ENCODE measurements around the genes FNDC11, SLC2A4RG, ABHD16B and UCKL1.

DNA sequence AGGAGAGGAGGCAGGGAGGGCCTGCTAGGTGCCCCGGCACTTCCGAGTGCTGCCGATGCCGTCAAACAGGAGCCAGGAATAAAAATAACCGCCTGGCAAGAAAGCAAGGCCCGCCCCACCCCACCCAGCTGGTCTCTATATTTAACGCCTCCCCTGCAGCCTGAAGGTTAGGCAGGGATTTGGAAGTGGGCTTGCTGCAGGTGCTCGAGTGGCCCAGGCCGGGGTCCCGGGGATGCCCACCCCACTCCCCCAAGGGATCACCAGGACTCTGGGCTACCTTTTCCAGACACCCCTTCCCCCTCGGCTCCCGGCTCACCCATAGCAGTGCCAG, 1.6 kb upstream of the EEF1A2 start:
- PRO-cap: bidirectional peak, plus-strand start at position 170 of the sequence, minus-strand start at position 51 of the sequence
- RAMPAGE, long total RNA, 4 experiments: no peak in any of the 4 experiments

DNA sequence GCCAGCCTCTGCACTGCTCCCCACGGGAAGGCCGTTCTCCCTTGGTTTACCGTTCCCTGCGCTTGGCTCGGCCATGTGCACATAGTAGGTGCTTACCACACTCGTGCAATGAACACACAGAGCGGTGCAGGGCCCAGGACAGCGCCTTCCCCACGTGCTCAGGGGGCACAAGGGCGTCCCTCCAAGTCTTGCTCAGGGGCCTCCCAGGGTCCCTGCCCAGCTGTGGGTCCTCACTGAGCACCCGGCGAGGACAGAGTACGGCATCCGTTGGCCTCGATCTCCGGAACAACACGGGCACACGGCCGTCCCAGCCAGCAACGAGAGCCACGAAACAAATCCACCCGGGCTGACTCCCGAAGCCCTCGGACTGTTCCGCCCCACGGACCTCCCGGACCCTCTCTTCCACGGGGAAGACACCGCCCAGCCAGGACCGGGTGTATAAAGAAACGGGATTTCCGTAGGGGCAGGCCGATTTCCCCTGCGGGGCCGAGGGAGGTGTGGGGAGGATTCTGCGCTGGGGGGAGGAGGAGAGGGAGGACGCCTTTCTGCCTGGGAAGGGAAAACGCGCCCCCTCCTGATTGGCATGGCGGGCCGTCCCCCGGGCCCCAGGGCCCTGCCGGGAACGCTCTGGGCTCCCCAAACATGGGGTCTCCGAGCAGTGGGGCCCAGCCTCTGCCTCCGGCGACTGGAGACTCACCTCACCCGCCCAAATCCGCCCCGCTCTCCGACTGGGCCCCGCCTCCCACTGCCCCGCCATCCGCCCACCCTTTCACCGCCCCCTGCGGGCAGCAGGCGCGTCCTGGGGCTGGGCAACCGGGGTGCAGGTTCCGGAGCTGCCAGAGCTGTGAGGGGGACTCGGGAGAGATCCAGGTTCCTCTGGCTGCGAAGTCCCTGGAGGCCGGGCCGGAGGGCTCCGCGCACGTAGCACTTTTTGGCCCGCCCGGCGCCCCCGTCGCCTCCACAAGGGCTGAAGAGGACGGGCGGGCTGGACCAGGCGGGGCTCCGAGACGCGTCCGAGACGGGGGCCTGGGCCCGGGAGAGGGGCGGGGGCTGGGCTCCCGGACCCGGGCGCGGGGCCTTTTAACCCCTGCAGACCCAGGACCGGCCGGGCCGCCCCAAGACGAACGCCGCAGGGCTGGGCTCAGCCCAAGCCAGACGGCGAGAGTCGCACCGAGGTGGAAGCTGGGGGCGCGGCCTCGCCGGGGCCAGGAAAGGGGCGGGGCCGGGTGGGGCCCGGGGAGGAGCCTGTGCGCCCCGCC, 685 bp upstream of the PPDPF start:
- PRO-cap: bidirectional peak, plus-strand start outside the sequence, minus-strand start at position 1,157 of the sequence
- RAMPAGE, long total RNA, 4 experiments: no peak in any of the 4 experiments

DNA sequence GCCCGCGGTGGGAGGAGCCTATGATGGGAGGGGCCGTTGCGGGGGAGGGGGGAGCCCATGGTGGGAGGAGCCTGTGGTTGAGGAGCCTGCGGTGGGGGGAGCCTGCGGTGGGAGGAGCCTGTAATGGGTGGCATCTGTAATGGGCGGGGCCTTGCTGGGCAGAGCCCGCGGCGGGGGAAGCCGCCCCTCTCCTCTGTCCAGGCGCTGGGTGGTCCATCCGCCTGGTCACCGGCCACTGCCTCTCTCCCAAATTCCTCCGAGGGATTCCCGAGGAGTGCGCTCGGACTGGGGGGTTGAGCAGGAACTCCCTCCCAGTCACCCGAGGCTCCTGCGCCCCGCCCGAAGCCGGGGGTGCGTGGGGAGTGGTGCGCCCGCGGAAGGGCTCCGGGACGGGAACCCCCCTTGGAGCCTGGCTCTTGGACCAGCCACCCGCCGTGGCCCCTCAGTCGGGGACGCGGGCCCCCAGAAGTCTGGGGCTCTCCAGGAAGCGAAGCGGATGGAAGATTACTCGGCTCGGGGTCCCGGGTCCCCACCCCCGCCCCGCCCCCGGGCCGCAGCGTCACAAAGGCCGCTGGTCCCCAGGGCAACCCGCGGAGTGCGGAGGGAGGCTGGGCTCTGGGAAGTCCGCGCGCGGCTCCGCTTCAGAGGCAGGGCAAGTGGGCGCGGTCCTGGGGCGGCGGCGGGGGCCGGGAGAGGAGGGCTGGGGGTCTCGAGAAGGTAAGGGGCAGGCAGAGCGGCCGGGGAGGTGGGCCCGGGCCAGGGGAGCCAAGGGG, at the start of gene FNDC11:
Gene FNDC11, plus strand, starts transcription at position 605 of the 773 bp plus-strand sequence.
- PRO-cap: unidirectional peak, plus-strand start at position 161 of the sequence
- RAMPAGE, long total RNA, 4 experiments: no peak in any of the 4 experiments

DNA sequence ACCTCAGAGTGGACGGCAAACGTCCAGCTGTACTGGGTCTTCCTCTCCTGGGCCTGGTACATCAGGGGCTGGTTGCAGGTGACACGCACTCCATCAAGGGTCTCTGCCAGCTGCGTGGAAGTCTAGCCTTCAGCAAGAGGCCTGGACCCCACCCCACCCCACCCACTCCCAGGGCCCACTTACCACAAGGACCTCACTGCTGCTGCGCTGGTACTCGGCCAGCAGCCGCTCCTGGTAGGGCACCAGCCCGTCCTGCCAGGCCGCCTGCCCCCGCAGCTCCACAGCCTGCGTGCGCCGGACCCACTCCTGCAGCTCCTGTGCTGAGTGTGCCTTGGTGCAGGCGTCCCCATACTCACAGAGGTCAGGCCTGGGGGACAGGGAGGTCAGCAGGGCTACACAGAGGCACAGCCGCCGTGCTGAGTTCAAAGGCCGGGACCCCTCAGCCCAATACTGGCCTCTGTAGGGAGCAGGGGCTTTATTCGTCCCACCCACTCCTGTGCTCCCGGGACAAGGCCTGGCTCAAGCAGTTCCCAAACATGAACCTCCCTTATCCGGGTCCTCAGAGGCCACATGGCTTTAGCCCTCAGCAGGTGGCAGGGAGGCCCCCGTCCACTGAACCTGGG, 3.4 kb downstream of the HELZ2 start:
- PRO-cap: no peak
- RAMPAGE, long total RNA, 4 experiments: no peak in any of the 4 experiments

DNA sequence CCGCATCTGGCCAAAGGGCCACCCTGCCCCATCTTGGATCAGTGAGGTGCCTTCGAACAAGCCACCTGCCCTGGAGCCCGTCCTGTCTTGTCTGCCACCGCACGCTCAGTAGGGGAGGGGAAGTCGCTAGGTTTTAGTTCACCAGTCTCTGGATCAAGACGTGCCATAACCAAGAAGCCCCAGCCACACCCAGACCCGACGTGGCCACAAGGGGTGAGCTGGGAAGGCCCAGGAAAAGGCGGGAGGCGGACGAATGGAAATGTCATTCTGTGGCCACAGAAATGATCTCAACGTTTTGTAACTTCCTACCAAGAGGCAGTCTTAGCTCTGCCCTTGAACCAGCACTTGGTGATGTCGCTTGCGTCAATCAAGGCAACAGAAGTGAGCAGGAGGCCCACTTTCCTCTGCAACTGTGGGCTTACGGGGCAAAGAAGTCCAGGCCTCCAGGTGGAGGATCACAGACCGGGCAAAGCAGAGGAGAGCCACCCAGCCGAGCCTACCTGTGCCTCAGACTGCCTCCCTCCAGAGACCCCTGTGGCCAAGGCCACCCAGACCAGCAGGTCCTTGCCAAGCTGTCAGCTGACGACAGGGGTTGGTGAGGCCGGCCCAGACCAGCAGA, 14.5 kb downstream of the GMEB2 start:
- PRO-cap: no peak
- RAMPAGE, long total RNA, 4 experiments: no peak in any of the 4 experiments

GRCh38 chr20:63642001-63642502, 11.2 kb downstream of the STMN3 start:
- PRO-cap: bidirectional peak, plus-strand start at chr20:63642111, minus-strand start at chr20:63641819
- RAMPAGE, long total RNA, 4 experiments: no peak in any of the 4 experiments

GRCh38 chr20:63652043-63652956, 924 bp downstream of the STMN3 start:
- PRO-cap: bidirectional peak, plus-strand start at chr20:63652553, minus-strand start at chr20:63652382
- RAMPAGE, long total RNA, 4 experiments: no peak in any of the 4 experiments

GRCh38 chr20:63659292-63659677, 1.2 kb downstream of the RTEL1 start:
- PRO-cap: no peak
- RAMPAGE, long total RNA, 4 experiments: no peak in any of the 4 experiments

- PRO-cap: no peak
- RAMPAGE, long total RNA, 4 experiments: no peak in any of the 4 experiments
Observed at GRCh38 chr20:63685446-63686297, 10.8 kb upstream of the TNFRSF6B start.

GRCh38 chr20:63698792-63699784, 2.6 kb downstream of the TNFRSF6B start:
- PRO-cap: bidirectional peak, plus-strand start at chr20:63699362, minus-strand start at chr20:63699272
- RAMPAGE, long total RNA, 4 experiments: no peak in any of the 4 experiments

GRCh38 chr20:63739138-63739960, at the start of gene SLC2A4RG:
TSS of gene SLC2A4RG (plus strand) at chr20:63739776.
- PRO-cap: unidirectional peak, plus-strand start at chr20:63739420; bidirectional peak, plus-strand start at chr20:63739776, minus-strand start at chr20:63739604
- RAMPAGE, long total RNA, 4 experiments: no peak in any of the 4 experiments

DNA sequence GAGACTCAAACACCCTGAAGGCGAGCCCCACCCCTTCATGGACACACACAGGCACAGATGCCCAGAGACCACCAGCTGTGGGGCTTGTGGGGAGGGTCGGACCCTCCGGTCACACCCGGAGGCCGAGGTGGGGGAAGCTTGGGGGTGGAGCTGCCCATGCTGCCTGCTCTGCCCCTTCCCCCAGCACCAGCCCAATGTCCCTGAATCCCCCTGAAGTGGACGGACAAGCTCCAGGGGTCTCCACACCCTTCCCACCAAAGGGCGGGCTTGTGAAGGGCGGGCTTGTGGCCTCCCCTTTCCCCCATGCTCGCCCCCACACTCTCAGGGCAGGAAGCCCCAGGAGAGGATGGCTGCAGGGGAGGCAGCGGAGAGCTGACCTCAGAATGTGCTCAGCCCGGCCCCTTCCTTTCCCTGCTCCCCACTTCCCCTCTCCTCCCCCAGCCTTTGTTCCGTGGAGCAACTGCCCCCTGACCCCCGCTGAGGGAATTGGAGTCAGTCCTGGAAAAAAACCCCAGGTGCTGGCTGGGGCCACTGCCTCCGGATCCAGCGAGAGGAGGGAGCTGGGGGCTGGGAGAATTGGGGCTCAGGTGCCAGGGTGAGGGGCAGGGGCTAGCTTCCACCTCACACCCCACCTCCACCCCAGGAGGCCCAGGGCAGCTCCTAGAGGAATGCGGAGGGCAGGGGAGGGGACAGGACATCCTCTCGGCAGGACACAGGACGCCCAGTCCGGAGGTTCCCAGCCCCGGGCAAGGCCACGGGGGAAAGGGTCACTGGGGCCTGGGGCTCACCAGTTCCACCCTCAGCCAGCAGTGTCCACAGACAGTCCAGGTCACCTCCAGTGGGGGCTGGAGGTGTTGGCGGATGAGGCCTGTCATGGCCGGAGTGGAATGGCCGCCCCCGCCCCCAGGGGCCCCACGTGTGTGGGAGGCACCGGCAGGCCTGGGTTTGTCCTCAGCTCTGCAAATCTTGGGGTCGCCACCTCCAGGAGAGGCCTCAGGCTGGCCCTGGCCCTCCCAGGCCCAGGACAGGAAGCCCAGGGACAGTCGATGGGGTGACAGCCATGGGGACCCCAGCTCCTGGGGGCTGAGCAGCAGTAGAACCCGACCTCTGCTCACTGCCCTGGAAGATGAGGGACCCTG, 13.5 kb upstream of the ABHD16B start:
- PRO-cap: bidirectional peak, plus-strand start at position 724 of the sequence, minus-strand start at position 650 of the sequence
- RAMPAGE, long total RNA, 4 experiments: no peak in any of the 4 experiments

GRCh38 chr20:63861172-63861731, at the start of gene ABHD16B:
TSS of gene ABHD16B (plus strand) at chr20:63861498.
- PRO-cap: no peak
- RAMPAGE, long total RNA, 4 experiments: no peak in any of the 4 experiments

- PRO-cap: no peak
- RAMPAGE, long total RNA, 4 experiments: no peak in any of the 4 experiments
Observed at GRCh38 chr20:63878762-63879306, 13.8 kb downstream of the TPD52L2 start.

- PRO-cap: no peak
- RAMPAGE, long total RNA, 4 experiments: no peak in any of the 4 experiments
Observed at GRCh38 chr20:63885375-63885959, 9.5 kb upstream of the DNAJC5 start.

DNA sequence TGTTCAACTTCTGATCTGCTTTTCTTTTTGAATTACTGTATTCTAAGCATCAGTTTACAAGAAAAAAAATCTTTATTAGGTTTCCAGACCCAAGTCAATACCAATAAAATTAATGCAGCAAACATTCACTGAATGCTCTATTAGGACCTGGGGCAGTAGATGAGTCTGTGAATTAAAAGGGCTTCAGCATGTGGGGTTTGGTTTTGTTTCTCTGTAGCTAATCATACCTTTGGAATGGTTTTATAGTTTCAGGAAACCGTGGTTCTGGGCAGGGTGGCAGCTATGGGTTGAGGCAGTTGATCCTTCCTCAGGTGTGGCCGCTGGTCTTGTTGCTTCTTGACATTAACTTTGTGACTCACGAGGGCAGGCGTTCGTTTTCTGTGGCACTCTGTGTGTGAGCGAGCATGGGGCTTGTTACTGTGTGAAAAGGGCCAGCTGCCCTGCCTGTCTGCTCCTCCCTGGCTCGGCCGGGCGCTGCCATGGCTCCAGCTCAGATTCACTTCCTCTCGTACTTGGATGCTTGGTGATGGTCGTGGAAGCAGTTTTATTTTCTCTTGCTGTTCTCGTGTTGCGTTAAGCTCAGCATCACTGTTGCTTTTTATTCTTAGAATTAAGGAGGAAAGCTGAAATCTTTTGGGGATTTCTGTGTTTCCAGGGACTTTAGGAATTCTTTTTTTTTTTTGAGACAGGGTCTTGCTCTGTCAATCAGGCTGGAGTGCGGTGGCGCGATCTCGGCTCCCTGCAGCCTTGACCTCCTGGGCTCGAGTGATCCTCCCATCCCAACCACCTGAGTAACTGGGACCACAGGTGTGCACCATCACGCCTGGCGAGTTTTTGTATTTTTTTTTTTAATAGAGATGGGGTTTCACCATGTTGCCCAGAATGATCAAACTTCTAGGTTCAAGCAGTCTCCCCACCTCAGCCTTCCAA, 16.3 kb downstream of the DNAJC5 start:
- PRO-cap: no peak
- RAMPAGE, long total RNA, 4 experiments: start-site peak on the plus strand in 1 of 4 experiments, centred at position 614 of the sequence, 6 reads per replicate

DNA sequence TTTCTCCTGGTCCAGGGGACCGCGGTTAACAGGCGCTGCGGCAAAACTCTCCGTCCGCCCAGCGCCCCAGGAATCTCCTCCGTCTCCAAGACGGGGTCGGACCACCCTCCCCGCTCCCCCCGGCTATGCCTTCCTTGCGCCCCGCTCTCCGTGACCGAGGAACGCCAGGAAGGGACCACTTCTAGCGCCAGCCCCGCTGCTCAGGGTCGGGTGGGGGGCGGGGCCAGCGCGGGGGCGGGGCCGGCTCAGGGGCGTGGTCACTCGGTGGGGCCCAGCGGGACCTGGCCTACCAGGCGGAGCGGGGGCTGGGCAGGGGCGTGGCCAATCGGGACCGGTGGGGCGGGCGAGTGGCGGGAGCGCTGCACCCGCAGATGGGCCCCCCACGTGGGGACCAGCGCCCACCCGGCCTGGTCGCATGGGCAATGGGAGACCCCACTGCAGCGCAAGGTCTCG, 17.8 kb downstream of the UCKL1 start:
- PRO-cap: no peak
- RAMPAGE, long total RNA, 4 experiments: no peak in any of the 4 experiments

DNA sequence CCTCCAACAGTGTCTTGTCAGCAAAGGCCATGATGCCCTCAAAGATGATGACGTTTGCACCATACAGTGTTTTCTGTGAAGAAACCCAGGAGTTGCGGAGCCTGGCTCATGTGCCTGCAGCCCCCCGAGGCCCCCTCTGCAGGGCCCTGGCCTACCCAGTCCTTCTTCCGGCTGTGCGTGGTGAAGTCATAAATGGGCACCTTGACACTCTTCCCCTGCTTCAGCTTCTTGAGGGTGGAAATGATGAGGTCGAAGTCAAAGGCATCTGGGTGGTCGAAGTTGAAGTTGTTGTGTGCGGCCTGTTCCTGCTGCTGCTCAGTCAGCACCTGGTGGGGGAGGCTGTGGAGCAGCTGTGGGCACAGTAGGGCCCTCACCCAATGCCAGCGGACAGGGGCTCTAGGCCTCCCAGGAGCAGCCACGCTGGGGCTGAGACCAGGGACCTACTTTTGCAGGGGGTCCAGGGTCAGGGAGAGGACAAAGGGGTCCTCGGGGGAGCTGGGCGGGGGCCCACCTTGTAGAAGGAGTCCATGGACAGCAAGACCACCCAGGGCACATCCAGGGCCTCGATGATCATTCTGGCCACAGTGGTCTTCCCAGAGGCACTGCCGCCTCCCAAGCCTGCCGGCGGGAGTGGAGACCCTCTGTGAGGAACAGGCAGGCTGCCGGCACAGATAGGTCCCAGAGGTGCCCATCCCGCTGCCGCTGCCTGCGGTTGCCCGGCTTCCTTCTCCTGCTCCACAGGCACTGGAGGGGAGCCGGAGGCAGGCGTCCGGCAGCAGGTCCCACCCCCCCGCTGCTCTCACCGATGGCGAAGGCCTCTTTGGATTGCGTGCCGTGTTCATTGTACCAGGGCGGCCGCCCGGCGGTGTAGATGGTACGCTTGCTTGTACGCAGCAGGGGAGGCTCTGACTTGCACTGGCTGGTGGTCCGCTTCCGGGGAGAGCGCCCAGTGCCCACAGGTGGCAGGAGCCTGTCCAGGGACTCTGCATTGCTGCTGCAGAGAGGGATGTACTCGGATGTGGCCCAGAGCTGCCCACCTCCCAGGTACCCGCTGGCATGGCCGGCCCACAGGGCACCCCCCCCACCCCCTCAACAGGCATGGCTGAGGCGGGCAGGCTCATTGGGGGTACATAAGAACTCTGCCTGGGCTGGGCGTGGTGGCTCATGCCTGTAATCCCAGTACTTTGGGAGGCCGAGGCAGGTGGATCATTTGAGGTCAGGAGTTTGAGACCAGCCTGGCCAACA, 10.1 kb downstream of the UCKL1 start:
- PRO-cap: no peak
- RAMPAGE, long total RNA, 4 experiments: no peak in any of the 4 experiments

DNA sequence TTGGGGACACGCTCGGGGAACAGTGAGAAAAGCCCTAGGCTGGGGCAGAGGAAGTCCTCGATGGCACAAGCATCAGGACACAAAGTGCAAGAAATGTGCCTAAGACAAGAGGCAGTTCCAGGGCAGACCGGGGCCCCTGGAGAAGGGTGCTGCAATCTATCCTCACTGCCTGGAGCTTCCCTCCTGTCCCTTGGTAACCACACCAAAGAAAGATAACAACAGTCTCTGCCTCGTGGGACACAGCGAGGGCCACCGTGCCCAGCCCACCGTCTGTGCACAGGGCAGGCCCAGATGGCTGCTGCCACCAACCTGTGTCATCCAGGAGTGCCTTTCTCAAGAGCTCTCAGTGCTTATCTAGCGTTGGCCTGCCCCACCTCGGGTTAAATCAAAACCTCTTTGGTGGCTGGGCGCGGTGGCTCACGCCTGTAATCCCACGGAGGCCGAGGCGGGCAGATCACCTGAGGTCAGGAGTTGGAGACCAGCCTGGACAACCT, 1.6 kb downstream of the UCKL1 start:
- PRO-cap: no peak
- RAMPAGE, long total RNA, 4 experiments: no peak in any of the 4 experiments

DNA sequence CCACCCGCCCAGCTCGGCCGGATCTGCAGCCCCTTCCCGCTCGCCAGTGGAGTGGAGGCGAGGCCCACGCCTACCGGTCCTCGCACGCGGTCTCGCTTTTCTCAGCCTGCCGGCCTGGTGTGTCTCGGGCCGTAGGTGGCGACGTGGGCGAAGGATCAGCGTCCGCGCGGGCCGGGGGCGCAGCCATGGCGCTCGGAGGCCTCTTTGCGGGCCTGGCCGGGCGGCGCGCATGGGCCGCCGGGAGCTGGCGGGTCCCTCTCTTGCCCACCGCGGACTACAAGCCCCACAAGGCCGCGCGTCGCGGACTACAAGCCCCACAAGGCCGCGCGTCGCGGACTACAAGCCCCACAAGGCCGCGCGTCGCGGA, at the start of gene UCKL1:
Gene UCKL1, minus strand, starts transcription at position 231 of the 367 bp plus-strand sequence.
- PRO-cap: bidirectional peak, plus-strand start outside the sequence, minus-strand start at position 231 of the sequence
- RAMPAGE, long total RNA, 4 experiments: start-site peak on the minus strand in 4 of 4 experiments, centred at positions 212 to 220 of the sequence, 119 to 324 reads per replicate

Measured in esophagus muscularis mucosa (tissue), 4 donors.